Natural killer cell (primary cell): ENCODE measurements around a stretch of chr9.

DNA sequence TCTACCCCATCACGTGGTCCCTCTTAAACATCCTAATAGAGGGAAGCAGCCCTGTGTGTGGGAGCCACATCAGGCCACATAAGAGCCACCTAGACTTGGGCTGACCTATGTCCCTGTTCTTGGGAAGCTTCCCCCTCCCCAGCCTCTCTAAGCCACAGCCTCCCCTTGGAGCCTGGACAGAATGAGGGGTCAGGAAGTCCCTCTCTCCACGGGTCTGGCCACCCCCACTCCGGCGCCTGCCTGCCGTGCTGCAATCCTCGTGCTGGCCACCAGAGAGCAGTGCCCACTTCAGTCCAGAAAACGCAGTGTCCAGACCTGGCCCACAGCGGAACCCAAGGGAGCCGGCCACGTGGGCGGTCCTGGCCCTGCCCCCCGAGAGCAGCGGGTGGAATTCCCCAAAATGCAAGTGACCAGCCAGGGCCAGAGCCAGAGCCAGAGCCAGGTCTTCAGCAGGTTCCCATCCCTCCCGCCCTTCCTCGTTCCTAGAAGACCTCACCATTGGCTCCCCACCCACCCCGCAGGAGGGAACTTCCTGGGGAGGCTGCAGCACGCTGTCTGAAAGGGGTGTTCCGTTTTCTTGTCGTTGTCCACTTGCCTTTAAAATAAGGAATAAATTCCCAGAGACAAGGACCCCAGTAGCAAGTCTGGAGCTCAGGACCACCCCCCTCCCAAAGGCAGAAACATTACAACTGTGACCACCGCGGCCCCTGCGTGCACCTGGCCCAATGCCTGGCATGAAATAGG is 54.9 kb upstream of the SARDH start:
- PRO-cap, result no peak

DNA sequence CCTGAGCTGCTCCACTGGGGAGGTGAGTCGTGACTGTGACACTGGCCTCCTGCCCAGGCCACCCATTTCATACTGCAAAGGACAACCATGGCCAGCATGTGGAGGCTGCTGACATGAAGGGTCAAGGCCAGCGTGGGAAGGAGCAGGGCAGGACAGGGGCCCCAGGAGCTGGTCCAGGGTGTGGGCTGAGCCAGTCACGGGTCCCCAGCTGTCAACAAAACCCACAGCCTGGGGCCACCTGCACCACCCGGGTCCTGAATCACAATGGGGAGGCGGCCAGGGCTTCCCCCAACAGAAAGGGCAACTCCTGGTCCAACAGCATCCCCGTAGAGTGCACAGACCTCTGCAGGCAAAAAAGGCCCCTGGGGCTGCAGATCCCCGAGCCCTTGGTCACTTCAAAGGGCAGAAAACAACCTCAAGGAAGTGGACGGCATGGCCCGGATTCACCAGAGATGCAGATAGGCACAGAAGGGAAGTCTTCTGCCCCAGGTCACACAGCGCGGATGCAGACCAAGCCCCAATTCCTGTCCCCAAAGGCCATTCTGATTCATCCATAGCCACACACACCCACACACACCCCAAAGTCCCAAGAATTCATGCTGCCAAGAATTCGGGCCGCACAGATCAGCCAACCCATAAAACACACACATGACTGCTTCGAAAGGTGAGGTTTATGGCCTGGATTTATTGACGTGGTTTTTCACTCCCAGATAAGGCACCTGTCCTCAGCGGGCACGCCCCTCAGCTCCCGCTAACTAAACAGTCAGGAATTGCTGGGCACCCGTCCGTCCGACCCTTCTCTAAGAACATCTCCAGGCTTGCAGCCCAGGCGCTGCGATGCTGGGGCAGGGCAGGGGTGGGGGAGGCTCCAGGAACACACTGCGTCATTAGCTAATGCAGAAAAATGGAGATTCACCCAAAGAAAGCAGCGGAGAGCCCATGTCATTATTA is 20.3 kb downstream of the VAV2 start:
- PRO-cap, result no peak

GRCh38 chr9:134010743-134011280 is 14.5 kb upstream of the BRD3OS start:
- PRO-cap, result no peak

GRCh38 chr9:134048042-134048656 is 19.7 kb downstream of the BRD3 start:
- PRO-cap, result no peak

DNA sequence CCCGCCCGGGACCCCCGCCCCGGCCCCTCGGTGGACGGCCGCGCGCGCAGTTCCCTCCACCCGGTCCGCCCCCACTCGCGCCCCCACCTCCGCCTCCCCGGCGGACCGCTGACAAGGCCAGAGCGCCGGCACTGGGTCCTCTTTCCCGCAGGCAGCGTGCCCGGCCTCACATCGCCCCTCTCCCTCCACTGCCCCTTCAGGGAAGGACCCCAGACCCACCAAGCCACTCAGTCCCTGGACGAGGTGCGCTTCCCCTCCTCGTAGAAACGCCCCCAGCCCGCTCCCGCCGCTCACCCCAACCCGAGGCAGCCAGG is 423 bp downstream of the WDR5 start:
- PRO-cap, result no peak

DNA sequence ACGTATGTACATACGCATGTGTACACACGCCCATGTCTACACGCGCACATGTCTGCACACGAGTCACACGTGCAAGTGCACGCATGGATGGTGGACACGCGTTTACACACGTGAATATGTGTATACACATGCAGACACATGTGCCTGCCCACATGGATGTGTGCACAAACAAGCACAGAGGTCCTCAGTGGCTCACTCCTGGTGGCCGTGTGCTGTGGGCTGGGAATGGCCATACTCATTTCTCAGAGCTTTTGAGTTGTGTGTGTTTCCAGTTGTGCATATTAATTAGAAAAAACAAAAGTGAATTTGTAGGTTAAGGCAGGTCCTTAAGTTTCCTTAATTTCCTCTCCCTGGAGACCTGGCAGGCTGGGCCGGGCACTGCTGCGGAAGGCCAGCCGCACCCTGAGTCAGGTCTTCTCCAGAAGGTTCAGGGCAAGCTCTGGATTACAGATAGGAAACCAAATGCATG is 29.6 kb downstream of the WDR5 start:
- PRO-cap, result no peak

- PRO-cap, result no peak
These were observed 50.5 kb downstream of the WDR5 start for GRCh38 chr9:134186523-134186706.

- PRO-cap, result no peak
These were observed 83.7 kb downstream of the WDR5 start for GRCh38 chr9:134219328-134220243.

DNA sequence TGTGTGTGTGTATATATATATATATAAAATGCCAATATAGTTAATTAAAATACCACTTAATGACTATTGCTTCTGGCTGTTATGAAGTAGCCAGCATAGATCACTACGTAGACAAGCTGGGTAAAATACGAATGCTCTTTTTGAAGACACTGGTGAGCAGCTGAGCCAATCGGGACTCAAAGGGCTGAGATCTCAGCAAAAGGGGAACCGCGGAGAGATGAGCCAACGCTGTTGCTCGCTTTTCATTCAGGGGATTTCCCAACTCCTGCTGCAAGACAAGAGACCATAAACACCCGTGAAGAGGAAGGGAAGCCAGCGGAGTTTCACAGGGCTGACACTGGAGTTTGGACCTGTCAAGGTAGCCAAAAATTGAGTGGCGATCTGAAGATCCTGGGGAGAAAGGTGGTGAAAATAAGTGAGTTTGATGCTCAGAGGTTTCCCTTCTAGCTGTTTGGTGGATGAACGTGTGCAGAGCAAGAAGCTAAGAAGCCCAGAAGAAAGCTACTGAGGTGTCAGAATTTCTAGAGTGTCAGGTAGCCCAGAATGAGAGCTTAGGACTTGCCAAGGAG is 82.4 kb upstream of the RXRA start:
- PRO-cap, result no peak

- PRO-cap, result no peak
These were observed 18.7 kb upstream of the RXRA start for GRCh38 chr9:134307534-134307994.

DNA sequence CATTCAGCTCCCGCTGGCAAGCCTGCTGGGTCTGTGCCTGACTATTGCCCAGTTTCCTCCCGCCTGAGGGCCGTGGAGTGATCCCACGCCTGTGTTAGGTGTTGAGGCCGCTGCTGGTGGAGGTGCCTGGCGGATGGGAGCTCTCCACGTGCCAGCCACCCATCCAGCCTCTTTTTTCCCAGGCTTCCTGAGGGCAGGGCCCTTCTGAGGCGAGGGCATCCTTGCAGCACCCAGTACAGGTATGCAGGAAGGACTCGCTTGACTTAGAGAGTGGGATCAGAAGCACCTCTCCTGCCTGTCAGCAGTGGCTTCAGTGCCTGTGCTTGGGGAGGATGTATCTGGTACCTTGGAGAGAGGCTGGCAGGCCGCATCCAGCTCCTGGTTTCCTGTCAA is 7.8 kb downstream of the RXRA start:
- PRO-cap, result no peak

GRCh38 chr9:134340451-134341291 is 14.4 kb downstream of the RXRA start:
- PRO-cap, result no peak

GRCh38 chr9:134353471-134353965 is 27.3 kb downstream of the RXRA start:
- PRO-cap, result no peak

DNA sequence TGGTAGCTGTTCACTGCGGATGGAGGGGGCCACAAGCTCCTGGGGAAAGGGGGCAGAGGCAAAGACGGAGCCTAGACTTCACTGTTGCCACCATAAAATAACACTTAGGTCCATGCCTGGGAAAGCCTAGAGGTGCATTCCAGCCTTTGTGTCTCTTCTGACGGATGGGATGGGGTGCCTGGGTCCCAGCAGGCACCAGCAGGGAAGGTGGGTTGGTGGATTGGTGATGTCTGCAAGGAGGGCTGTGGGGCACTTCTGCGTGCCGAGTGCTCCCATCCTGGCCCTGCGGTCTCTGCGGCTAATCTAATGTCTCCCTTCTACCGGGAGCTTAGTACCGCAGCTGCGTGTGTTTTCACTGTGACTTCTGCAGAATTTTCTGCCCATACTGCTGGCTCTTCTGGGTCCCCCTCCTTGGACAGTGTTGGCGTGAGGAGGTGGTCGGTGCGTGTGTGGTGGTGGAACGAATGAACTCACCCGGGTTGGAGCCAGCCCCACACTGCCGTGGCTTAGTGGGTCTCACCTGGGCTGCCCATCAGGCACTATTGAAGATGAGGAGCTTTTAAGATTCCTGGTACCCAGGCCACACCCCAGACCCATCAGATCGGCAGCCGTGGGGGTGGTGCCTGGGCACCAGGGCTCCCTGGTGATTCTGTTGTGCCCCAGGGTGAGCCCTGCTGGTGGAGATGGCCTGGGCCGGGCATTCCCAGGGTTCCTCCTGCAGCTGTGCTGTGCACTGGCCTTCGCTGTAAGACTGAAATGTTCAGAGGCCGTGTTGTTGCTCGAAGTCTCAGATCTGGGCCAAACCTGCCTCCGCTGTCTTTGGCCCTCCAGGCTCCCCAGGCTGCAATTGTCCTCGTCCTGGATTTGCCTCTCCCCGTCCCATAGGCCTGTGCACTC is 28.0 kb downstream of the RXRA start:
- PRO-cap, result no peak

GRCh38 chr9:134361737-134362579 is 35.7 kb downstream of the RXRA start:
- PRO-cap, result no peak

GRCh38 chr9:134428968-134429579 is 102.8 kb downstream of the RXRA start:
- PRO-cap, result no peak

DNA sequence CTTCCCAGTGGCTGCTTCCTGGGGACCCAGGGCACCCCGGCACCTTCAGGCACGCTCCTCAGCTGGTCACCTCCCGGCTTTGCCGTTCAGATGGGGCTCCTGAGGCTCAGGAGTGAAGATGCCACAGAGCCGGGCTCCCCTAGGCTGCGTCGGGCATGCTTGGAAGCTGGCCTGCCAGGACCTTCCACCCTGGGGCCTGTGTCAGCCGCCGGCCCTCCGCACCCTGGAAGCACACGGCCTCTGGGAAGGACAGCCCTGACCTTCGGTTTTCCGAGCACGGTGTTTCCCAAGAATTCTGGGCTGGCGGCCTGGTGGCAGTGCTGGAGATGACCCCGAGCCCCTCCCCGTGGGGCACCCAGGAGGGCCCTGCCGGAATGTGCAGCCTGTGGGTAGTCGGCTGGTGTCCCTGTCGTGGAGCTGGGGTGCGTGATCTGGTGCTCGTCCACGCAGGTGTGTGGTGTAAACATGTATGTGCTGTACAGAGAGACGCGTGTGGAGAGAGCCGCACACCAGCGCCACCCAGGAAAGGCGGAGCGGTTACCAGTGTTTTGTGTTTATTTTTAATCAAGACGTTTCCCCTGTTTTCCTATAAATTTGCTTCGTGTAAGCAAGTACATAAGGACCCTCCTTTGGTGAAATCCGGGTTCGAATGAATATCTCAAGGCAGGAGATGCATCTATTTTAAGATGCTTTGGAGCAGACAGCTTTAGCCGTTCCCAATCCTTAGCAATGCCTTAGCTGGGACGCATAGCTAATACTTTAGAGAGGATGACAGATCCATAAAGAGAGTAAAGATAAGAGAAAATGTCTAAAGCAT is 113.2 kb downstream of the RXRA start:
- PRO-cap, result no peak

DNA sequence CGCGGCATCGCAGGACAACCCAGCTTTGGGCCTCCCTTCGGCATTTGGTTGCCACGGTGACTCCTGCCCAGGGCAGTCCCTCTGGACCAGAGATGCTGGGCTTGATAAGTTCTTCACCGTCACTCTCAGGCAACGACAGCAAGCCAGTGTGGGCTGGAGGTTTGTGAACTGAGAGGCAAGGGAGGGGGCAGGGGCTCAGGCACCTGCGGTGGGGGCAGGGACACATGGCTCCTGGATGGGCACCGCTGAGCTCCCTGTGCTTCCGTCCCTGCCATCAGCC is 116.3 kb downstream of the RXRA start:
- PRO-cap, result no peak

DNA sequence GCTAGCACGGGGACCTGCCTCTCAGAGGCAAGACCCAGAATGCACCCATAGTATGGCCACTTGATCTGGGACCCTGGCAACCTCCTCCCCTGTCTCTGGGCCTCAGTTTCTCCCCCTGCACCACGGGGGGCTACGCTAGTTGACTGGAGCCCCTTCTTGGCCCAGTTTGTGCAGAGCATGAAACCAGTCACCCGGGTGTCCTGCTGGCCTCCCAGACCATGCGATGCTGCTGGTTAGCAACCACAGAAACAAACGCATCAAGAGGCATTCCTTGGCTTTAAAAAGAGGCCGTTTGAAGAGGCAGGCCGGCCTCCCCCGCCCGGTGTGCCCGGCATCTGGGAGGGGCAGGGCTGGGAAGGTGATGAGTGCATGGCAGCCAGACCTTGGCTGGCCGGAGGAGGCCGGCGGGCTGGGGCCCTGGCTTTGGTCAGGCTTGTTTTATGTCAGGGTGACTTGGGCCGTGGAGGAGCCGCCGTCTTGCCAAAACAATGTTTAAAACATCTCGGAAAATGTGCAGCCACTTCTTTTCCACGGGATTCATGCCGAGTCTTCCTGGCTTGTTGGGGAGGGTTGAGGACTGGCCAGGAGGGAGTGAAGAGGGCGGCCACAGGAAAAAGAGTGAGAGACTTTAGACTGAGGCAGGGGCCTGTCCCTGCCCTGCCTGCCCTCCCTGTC is 142.7 kb downstream of the RXRA start:
- PRO-cap, result no peak

- PRO-cap, result no peak
These were observed 653 bp upstream of the COL5A1 start for GRCh38 chr9:134640909-134641390.